Choroid plexus epithelial cell (primary cell): ENCODE results near the genes DRD1 and RNF44.

- RRBS: no CpG with 5 or more reads among the region's 6 CpGs
These were observed 219.9 kb upstream of the MSX2 start for GRCh38 chr5:174504446-174504899.

GRCh38 chr5:174723436-174724062 lies 833 bp upstream of the MSX2 start:
- RRBS: no CpG with 5 or more reads among the region's 20 CpGs

GRCh38 chr5:175059828-175060454 lies 335.6 kb downstream of the MSX2 start:
- RRBS: no CpG with 5 or more reads among the region's 21 CpGs

DNA sequence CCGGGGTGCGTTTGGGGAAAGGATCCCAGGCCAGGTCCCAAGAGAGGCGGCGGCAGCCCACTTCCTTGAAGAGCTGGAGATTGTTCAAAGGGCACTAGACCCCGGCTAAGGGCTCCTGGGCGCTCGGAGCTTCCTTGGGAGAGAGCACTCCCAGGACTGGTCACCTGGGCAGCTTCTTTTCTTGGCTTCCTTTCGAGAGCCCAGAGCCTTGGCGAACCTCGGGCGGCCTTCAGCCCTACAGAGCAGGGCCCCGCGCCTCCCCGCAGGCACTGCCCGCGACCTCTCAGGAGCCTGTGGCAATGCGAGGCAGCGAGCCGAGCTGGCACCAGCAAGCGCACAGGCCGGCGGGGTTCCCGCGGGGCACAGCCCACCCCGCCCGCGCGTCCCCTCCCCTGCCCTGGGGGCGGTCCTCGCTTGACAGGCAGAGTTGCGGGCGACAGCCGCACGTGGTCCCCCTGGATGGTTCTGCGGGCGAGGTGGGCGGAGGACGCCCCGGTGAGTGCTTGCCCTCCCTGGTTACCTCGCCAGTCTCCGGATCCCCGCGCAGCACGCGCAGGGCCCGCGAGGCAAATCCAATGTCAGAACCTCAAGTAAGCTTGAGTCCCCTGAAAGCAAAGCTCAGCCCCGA lies at the start of gene DRD1:
DRD1 (minus strand) TSS at position 338 of the 628 bp plus-strand sequence.
- RRBS: 1% methylated on average over 5 of the region's 48 CpGs

- RRBS: no CpG with 5 or more reads among the region's 5 CpGs
These were observed 39.5 kb downstream of the SFXN1 start for GRCh38 chr5:175517882-175518245.

DNA sequence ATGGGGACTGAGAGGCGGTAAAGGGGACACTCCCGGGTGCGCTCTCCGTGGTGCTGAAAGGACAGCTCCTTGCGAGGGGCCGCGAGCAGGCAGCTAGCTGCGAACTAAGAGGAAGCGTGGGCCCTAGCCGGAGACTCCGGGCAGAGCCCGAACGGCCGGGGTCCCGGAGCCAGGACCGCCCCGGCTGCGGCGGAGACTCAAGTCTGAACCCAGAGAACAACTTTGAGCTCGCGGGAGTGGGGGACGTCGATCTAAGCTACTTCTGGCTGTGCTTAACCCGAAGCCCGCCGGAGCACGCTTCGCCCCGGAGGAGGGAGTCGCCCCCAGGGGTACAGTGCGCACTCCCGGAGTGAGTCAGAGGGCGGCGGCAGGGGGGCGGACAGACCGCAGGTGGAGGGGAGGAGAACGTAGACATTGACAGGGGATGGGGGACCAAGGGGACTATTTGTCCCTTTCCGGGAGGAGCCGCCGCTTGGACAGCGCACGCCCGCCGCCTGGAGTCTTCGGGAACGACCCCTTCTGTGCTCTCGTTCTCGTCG lies 542 bp downstream of the CPLX2 start:
- RRBS: 4% methylated on average over 17 of the region's 49 CpGs

DNA sequence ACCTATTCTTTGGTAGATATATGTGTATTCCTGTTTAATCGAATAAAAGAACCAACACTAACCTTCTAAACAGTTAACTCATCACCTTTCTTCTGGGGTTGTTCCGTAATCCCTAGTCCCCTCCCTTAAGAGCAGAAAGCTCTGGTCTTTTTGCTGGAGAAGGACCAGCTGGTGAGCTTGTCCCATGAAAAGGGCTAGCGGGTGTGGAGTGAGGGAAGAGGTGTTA lies 271 bp upstream of the THOC3 start:
- RRBS: no CpG with 5 or more reads among the region's 3 CpGs

- RRBS: no CpG with 5 or more reads among the region's 7 CpGs
These were observed 56.9 kb upstream of the SIMC1 start for GRCh38 chr5:176181260-176181850.

- RRBS: no CpG with 5 or more reads among the region's 11 CpGs
These were observed 17.1 kb upstream of the SIMC1 start for GRCh38 chr5:176221105-176221553.

GRCh38 chr5:176536815-176537673 lies at the start of gene RNF44:
TSS of gene RNF44 (minus strand) at chr5:176537402.
- RRBS: 2% methylated on average over 7 of the region's 75 CpGs

DNA sequence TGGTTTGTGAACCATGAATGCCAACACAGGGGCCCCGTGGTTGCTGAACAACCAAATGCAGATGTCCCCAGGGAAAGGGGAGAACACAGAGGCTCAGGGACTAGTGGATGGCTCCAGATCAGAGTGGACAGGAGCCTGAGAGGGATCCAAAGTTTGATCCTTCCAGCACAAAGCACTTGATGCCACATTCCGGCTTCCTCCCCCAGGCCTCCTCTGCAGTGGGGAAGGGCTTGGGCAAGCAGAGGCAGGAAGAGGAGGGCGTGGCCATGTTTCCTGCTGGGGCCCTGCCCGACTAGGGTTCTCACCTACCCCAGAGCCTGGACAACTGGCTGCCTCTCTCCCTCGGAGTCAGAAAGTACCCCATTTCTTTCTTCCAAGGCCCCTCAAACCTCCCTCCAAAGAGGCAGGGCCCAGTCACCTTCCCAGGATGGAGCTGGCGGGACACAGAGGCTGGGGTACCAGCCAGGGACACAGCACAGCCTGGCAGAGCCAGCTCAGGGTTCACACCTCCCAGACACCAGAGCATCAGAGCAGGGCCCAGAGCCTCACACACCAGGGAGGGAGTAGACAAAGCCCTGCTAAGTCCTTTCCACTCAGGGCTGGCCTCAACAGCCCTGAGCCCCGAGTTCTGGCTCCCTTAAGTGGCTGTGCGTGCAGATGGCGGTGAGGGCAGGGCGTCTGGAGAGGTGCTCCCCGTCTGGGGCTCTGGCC lies 4.3 kb upstream of the RNF44 start:
- RRBS: no CpG with 5 or more reads among the region's 11 CpGs

- RRBS: no CpG with 5 or more reads among the region's 35 CpGs
These were observed 9.8 kb upstream of the GPRIN1 start for GRCh38 chr5:176619712-176620124.

- RRBS: no CpG with 5 or more reads among the region's 12 CpGs
These were observed 8.7 kb downstream of the SNCB start for GRCh38 chr5:176621609-176622013.

- RRBS: no CpG with 5 or more reads among the region's 14 CpGs
These were observed 11.8 kb downstream of the TSPAN17 start for GRCh38 chr5:176658833-176659666.

- RRBS: no CpG with 5 or more reads among the region's 7 CpGs
These were observed 40.5 kb downstream of the TSPAN17 start for GRCh38 chr5:176687790-176688214.

DNA sequence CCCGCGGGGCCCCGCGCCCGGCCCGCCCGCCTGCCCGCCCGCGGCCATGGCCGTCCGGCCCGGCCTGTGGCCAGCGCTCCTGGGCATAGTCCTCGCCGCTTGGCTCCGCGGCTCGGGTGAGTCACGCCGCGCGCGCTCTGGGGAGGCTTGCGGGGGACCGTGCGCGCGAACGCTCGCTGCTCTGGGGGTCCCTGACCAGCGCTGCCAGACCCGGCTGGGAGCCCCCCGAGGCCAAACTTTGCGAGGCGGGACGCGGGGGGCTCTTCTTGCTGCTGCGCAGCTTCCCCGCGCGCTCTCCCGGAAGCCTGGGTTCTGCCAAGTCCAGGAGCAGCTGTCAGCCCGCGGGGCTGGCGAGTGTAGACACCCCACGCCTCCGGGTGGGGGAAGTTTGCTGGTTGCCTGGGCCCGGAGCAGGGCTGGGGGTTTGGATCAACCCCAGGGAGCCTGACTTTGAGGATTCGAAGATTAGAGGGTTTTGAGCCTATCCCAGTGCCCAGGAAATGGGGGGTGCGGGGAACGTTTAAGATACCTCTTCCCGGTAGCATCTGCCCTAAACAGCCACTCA lies 428 bp downstream of the UNC5A start:
- RRBS: 2% methylated on average over 25 of the region's 53 CpGs

GRCh38 chr5:176817485-176817847 lies 7.1 kb downstream of the UNC5A start:
- RRBS: 1% methylated on average over 22 of the region's 38 CpGs

DNA sequence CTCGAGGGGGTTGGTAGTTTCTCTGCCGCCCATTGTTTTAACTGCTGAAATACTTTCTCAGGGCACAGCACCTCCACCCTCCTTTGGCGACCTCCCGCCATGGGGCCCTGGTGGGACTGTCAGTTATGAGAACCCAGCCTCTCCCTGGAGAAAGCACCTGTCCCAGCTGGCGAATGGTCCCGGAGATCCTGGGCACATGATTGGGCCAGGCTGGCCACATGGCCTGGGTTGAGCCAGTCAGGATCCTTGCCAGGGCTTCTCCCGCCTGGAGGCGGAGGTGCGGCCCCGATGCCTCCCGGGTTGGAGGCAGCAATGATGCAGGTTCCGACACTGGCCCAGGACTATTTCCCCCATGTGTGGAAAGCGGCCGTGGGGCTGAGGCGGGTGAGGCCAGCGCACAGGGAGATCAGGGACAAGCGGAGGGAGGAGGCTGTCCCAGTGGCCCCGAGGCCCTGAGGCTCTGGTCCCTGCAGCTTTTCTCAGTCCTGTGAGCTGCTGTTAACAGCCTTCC lies 13.6 kb downstream of the UNC5A start:
- RRBS: no CpG with 5 or more reads among the region's 18 CpGs

DNA sequence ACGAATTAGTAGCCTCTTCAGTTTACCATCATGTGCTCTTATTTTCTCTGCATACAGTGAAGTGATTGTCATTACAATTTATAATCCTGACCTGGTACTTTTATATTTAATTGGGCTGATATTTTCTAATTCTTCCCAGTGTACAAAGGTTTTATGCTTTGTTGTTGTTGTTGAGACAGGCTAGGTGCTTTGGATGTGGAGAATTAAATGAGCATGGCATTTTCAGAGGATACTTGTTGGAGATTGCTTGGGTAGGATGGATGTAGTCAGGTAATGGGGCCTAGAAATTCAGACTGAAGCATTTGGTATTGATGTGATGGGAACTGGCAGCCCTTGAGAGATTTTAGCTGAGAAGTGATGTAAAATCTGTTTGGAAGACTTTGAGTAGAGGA lies 6.5 kb downstream of the NSD1 start:
- RRBS: no CpG with 5 or more reads among the region's 1 CpG

GRCh38 chr5:177210013-177210738 lies 76.6 kb downstream of the NSD1 start:
- RRBS: no CpG with 5 or more reads among the region's 8 CpGs